Keratinocyte (primary cell): ENCODE results near the genes HDAC8, FAM236A and DMRTC1.

GRCh38 chrX:68693294-68693826 lies 45.9 kb downstream of the STARD8 start:
CAGE:
- cytosol, long polyA minus RNA, result no peak
- cytosol, long polyA plus RNA, result no peak
- long polyA plus RNA, result no peak
- nucleus, long polyA minus RNA, result no peak
- nucleus, long polyA plus RNA, result no peak

DNA sequence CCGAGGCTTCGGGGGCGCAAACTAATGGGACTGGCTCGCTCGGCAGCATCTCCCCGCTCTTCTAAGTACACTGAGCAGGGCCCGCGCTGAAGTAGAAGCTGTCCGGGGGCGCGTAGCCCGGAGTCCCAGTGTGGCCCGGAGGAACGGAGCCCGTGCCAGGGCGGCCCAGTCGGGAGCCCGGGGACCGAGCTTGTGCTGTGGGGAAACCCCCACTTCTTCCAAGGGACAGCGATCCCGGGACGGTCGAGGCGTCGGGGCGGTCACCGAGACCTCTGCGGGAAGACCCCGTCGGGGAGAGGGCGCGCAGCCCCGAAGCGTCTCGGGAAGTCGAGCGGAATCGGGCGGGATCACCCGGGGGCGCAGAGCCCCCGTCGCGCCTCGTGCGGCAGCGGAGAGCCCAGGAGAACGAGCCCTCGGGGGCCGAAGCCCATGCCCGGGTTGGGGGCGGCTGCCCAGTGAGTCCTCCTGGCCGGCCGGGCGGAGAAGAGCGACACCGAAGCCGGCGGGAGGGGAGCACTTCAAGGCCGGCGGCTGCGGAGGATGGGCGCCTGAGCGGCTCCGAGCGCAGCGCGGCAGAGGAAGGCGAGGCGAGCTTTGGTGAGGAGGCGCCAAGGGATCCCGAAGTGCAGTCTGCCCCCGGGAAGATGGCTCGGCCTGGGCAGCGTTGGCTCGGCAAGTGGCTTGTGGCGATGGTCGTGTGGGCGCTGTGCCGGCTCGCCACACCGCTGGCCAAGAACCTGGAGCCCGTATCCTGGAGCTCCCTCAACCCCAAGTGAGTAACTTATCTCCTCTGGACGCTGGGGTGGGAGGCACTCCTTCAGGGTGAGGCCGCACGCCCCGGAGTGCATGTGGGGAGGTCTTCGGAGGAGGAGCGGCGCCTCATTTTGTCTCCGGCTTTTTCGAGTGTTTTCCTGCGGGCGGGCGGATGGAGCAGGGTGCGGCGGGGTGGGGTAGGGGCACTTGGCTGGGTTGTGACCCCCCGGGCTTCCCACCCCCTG lies 611 bp downstream of the EFNB1 start:
CAGE:
- cytosol, long polyA minus RNA, result no peak
- cytosol, long polyA plus RNA, result no peak
- long polyA plus RNA, result no peak
- nucleus, long polyA minus RNA, result no peak
- nucleus, long polyA plus RNA, result no peak

GRCh38 chrX:68833706-68834378 lies 5.0 kb downstream of the EFNB1 start:
CAGE:
- cytosol, long polyA minus RNA, result no peak
- cytosol, long polyA plus RNA, result no peak
- long polyA plus RNA, result no peak
- nucleus, long polyA minus RNA, result no peak
- nucleus, long polyA plus RNA, result no peak

GRCh38 chrX:68848283-68849032 lies 19.6 kb downstream of the EFNB1 start:
CAGE:
- cytosol, long polyA minus RNA, result no peak
- cytosol, long polyA plus RNA, result no peak
- long polyA plus RNA, result no peak
- nucleus, long polyA minus RNA, result no peak
- nucleus, long polyA plus RNA, result no peak

DNA sequence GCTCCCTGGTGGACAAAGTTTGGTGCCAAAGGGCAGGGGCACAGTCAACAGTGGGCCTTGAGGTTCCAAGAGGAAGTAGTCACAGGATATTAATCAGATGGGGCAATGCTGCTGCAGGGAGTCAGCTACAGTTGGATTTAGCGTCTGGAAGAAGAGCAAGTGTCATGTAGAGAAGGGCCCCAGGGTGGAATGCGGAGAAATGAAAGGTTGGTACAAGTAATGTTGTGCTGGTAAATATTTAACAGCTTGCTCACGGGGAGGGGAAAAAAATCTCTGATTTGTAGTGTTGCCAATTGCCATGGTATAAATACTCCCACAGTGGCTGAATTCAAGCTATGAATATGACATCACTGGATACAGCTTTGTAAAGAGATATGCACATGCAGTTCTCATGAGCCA lies 139.3 kb downstream of the PJA1 start:
CAGE:
- cytosol, long polyA minus RNA, result no peak
- cytosol, long polyA plus RNA, result no peak
- long polyA plus RNA, result no peak
- nucleus, long polyA minus RNA, result no peak
- nucleus, long polyA plus RNA, result no peak

GRCh38 chrX:69142828-69143111 lies 22.5 kb downstream of the PJA1 start:
CAGE:
- cytosol, long polyA minus RNA, result no peak
- cytosol, long polyA plus RNA, result no peak
- long polyA plus RNA, result no peak
- nucleus, long polyA minus RNA, result no peak
- nucleus, long polyA plus RNA, result no peak

GRCh38 chrX:69506329-69506741 lies 2.2 kb downstream of the NALF2 start:
CAGE:
- cytosol, long polyA minus RNA, result no peak
- cytosol, long polyA plus RNA, result no peak
- long polyA plus RNA, result no peak
- nucleus, long polyA minus RNA, result no peak
- nucleus, long polyA plus RNA, result no peak

CAGE:
- cytosol, long polyA minus RNA, result no peak
- cytosol, long polyA plus RNA, result no peak
- long polyA plus RNA, result no peak
- nucleus, long polyA minus RNA, result no peak
- nucleus, long polyA plus RNA, result start-site peak on the plus strand at chrX:70136982-70137791, 62 and 41 reads in 2 replicates
Observed at GRCh38 chrX:70136969-70137634, 3.9 kb downstream of the IGBP1 start.

DNA sequence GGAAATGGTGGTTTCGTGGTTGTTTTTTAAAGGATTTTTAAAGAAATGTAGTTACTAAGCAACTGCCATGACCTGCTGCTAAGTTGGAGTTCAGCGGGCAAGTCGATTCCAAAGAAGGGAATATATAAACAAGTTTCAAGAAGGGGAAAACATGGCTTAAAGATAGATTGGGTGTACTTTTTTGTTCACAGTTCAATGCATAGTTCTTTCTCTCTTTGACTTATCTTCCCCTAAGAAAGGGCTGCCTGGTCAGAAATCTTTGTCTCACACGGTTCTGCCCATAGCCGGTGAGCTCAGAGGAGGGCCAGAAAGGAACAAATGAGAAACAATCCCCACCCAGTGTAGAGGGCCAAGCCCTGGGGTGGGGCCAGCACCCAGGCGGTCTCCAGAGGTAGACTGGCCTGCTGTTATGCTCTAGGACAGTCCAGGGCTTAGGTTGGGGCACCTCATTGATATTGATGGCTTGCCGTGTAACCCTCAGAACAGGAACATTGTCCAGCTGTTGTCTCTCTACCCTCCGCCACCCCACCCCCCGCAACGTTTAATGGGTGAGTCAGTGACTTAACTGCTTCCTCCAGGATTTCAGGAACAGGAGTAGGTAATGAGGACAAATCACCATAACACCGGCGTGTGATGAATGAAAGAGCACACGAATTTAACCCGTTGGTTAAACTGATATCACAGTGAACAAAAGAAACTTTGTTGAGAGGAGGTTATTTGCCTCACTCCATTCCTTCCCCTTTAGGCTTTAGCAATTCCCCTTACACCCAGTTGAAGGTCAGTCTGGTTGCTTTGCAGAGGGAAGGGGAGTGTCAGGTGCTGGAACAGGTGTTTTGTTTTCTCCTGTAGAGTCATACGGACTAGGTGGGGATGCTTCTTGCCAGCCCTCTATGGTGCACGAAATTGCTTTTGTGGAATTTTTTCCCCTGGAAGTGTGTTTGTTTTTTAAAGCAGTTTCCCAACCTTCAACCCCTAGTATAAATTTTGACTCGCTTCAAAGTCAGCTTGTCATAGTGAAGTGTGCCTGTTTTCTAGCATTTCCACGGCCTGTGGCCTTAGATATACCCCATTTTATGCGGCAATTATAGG lies 32.8 kb downstream of the DLG3 start:
CAGE:
- cytosol, long polyA minus RNA, result no peak
- cytosol, long polyA plus RNA, result no peak
- long polyA plus RNA, result no peak
- nucleus, long polyA minus RNA, result no peak
- nucleus, long polyA plus RNA, result no peak

DNA sequence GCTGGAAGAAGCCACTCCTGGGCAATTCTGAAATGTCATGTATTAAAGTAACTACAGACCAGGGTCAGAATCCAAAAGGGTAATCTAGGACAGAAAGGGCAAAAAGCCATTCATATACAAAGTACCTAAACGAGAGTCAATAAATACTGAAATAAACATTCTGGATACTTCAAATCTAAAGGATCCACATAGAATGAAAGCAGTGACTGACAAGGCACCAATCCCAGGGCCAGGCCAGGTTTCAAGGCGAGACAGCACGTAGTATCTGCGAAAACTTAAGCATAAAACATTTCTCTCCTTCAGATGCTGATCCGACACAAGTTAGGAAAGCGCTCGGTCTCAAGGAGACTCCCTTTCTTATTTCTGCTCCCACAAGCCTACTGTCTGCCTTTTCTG lies 901 bp downstream of the SNX12 start:
CAGE:
- cytosol, long polyA minus RNA, result no peak
- cytosol, long polyA plus RNA, result no peak
- long polyA plus RNA, result no peak
- nucleus, long polyA minus RNA, result no peak
- nucleus, long polyA plus RNA, result no peak

CAGE:
- cytosol, long polyA minus RNA, result no peak
- cytosol, long polyA plus RNA, result no peak
- long polyA plus RNA, result no peak
- nucleus, long polyA minus RNA, result no peak
- nucleus, long polyA plus RNA, result no peak
Observed at GRCh38 chrX:71124088-71124618, 5.8 kb downstream of the MED12 start.

DNA sequence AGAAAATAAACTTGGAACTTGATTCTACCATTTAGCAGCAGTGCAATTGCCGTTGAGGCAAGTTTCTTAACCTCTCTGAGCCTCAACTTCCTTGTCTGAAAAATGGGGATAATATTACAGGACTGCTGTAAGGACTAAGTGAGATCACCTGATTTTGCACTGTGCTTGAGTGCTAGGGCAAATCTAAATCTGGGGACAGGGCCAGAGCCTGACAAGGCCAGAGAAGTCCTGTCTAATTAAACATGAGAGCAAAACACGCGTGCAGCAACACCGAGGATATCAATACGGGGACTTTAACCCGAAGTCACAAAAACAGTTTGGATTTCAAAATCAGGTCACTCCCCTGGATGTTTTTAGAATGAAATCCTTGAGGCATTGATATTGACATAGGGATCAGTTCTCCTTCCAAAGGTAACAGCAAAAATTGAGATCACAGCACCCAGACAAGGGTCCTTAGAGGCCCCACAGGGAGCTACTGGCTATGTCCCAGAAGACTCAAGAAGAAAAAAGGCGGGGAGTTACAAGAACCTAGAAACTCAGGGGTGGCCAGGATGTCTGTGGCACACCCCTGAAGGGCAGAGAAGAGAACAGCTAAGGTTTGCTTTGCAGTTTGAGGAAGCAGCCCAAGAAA lies 5.6 kb upstream of the GJB1 start:
CAGE:
- cytosol, long polyA minus RNA, result no peak
- cytosol, long polyA plus RNA, result no peak
- long polyA plus RNA, result no peak
- nucleus, long polyA minus RNA, result no peak
- nucleus, long polyA plus RNA, result no peak

DNA sequence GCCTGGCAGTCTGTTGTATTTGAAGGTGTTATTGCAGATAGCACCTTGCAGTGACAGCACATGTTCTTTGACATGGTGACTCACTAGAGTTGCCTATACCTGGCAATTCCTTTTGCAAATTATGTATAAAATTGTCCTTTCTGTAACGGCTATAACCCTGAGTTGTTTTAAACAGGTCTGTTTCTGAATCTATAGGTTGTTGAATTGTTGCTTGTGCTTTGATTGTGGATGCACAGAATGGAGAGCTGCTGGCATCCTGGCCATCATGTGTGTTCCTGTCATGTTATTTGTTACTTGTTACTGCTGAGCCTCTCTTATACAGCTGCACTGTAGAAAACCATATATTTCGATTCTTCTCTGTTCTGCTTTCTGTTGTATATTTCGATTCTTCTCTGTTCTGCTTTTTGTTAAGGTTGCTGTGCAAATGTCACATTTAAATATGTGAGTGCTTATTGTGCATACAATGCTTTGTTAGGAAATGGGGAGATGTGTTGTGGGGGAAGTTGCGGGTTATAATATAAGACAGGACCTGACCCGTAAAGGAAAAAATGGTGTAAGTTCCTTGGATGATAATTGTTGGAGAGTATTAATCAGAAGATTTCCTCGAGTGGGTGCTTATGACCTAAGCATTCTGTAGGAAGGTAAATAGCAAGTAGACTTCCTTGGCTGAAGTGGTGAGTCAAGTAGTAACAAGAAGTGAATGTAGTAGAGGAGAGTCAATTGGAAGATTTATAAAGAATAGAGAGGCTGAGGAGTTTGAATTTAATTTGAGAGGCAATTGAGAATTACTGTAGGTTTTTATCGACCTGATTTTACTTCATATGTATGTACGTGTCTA lies 8.3 kb downstream of the OGT start:
CAGE:
- cytosol, long polyA minus RNA, result no peak
- cytosol, long polyA plus RNA, result no peak
- long polyA plus RNA, result no peak
- nucleus, long polyA minus RNA, result no peak
- nucleus, long polyA plus RNA, result no peak

DNA sequence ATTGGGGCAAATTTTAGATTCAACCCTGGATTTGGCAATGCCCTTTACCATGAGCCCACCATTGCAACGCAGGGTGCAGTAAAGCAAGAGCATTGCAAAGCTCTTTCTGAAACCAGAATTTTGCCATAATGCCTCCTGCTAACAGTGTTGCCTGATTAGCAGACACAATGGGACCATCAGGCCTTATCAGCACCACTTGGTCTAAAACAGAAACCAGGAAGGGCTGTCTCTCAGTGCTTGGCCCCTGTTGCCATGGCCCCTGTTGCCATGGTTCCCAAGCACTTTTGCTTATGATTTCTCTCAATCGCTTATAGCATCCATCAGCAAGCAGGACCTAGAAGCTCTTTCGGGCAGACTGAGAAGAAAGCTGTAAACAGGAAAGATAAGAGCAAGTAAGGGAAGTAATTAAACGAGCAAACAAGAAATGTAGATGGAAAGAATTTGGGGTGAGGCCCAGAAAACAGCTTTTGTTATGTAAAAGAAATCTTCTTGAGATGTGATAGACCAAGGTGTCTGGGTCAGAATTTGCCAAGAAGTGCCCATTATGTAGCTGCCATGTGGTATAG lies 86.6 kb upstream of the PIN4 start:
CAGE:
- cytosol, long polyA minus RNA, result no peak
- cytosol, long polyA plus RNA, result no peak
- long polyA plus RNA, result no peak
- nucleus, long polyA minus RNA, result no peak
- nucleus, long polyA plus RNA, result no peak

GRCh38 chrX:72121209-72122106 lies 60.1 kb upstream of the PIN4 start:
CAGE:
- cytosol, long polyA minus RNA, result no peak
- cytosol, long polyA plus RNA, result no peak
- long polyA plus RNA, result no peak
- nucleus, long polyA minus RNA, result no peak
- nucleus, long polyA plus RNA, result no peak

GRCh38 chrX:72182986-72183570 lies 1.5 kb downstream of the PIN4 start:
CAGE:
- cytosol, long polyA minus RNA, result no peak
- cytosol, long polyA plus RNA, result no peak
- long polyA plus RNA, result no peak
- nucleus, long polyA minus RNA, result no peak
- nucleus, long polyA plus RNA, result no peak

CAGE:
- cytosol, long polyA minus RNA, result no peak
- cytosol, long polyA plus RNA, result no peak
- long polyA plus RNA, result no peak
- nucleus, long polyA minus RNA, result no peak
- nucleus, long polyA plus RNA, result no peak
Observed at GRCh38 chrX:72376707-72377441, 71.2 kb upstream of the CITED1 start.

CAGE:
- cytosol, long polyA minus RNA, result start-site peak on the minus strand at chrX:72572807-72572847, 27 reads
- cytosol, long polyA plus RNA, result no peak
- long polyA plus RNA, result no peak
- nucleus, long polyA minus RNA, result start-site peak on the minus strand at chrX:72572828-72572847, 37 reads
- nucleus, long polyA plus RNA, result no peak
Observed at GRCh38 chrX:72572328-72573459, at the start of gene HDAC8. Gene HDAC8, minus strand, starts transcription at chrX:72572843.

DNA sequence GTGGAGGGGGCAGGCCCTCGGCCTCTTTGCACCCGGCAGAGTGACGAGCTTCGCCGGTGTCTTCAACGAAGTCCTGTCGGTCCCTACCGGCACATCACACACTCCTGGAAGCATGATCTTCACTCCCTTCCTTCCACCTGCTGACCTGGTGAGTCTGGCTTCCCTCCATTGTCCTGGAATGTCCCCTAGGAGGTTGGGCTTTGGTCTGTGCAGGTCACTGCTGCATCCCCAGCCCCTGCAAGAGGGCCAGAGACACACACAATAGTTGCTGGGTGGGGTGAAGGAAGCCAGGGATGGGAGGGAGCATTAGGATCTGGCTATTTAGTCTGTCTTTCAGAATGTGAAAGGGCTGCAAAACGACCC lies at the start of gene FAM236A:
FAM236A (plus strand) TSS at position 56 of the 363 bp plus-strand sequence.
CAGE:
- cytosol, long polyA minus RNA, result no peak
- cytosol, long polyA plus RNA, result no peak
- long polyA plus RNA, result no peak
- nucleus, long polyA minus RNA, result no peak
- nucleus, long polyA plus RNA, result no peak

GRCh38 chrX:72943749-72944192 lies at the start of gene DMRTC1:
Gene DMRTC1, minus strand, starts transcription at chrX:72943837.
CAGE:
- cytosol, long polyA minus RNA, result no peak
- cytosol, long polyA plus RNA, result no peak
- long polyA plus RNA, result no peak
- nucleus, long polyA minus RNA, result no peak
- nucleus, long polyA plus RNA, result no peak